Metastatic Lung Carcinoma in the Adrenal Gland (tissue), 1 donor: ENCODE measurements around a stretch of chr11.

DNA sequence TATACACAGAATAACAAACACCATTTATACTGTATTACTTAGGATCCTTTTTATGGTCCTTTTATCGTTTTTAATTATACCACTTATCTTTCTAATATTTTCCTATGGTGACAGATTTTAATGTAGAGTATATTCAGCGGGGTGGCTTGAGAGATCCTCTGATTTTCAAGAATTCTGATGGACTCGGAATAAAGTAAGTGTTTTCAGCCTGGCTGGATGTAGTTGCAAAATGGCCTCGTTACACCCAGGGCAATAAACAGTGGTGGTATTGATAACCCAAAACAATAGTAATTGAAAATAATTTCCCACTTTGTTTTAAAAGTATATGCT is 62.1 kb downstream of the KDM2A start:
- PRO-cap: no peak

- PRO-cap: unidirectional peak, minus-strand start at chr11:67267631
These were observed 1.1 kb downstream of the GRK2 start for GRCh38 chr11:67267217-67268002.

GRCh38 chr11:67286686-67287381 is 2.3 kb upstream of the ANKRD13D start:
- PRO-cap: no peak

GRCh38 chr11:67303662-67304450 is 526 bp downstream of the SSH3 start:
- PRO-cap: no peak

GRCh38 chr11:67356736-67357839 is 3.7 kb upstream of the POLD4 start:
- PRO-cap: unidirectional peak, minus-strand start at chr11:67356940; unidirectional peak, minus-strand start at chr11:67356976; unidirectional peak, minus-strand start at chr11:67357420

- PRO-cap: no peak
These were observed 6.6 kb downstream of the CLCF1 start for GRCh38 chr11:67366553-67367371.

- PRO-cap: no peak
These were observed 2.3 kb downstream of the PTPRCAP start for GRCh38 chr11:67434953-67435795.

- PRO-cap: no peak
These were observed 543 bp downstream of the CORO1B start for GRCh38 chr11:67442737-67443128.

GRCh38 chr11:67491682-67492486 is 9.1 kb downstream of the AIP start:
- PRO-cap: no peak

DNA sequence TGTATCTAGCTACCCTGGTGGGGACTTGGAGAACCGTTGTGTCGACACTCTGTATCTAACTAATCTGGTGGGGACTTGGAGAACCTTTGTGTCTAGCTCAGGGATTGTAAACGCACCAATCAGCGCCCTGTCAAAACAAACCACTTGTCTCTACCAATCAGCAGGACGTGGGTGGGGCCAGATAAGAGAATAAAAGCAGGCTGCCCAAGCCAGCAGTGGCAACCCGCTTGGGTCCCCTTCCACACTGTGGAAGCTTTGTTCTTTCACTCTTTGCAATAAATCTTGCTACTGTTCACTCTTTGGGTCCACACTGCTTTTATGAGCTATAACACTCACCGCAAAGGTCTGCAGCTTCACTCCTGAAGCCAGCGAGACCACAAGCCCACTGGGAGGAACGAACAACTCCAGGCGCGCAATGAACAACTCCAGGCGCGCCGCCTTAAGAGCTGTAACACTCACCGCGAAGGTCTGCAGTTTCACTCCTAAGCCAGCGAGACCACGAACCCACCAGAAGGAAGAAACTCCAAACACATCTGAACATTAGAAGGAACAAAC is 9.9 kb downstream of the NUDT8 start:
- PRO-cap: no peak

DNA sequence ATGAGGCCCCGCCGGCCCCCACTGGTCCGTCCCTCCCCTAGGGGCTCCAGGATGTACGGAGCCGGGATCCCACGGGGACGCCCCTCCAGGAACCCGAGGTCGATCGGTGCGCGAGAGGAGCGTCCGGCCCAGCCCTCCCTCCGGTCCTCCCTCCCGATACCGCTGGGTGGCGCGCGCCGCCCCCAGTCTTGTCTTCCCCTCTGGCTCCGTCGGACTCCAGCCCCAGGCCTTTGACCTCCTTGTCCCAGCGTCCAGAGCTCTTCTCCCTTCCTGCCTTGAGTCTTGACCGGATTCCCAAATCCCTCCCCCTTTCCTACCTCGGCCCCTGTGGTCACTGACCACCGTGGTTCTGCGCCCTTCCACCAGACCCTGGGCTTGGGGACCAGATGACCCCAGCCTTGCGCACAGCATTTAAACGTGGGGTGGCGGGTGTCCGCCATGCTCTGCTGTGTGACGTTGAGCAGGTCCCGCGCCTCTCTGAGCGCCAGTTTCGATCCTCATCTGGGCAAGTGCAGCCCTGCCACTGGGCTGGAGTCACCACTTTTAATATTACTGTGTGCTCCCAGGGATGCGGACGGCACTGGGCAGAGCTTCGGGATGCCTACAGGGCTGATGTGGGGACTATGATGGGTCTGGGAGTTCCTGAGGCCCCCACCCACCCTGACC is 1.0 kb upstream of the NUDT8 start:
- PRO-cap: no peak

DNA sequence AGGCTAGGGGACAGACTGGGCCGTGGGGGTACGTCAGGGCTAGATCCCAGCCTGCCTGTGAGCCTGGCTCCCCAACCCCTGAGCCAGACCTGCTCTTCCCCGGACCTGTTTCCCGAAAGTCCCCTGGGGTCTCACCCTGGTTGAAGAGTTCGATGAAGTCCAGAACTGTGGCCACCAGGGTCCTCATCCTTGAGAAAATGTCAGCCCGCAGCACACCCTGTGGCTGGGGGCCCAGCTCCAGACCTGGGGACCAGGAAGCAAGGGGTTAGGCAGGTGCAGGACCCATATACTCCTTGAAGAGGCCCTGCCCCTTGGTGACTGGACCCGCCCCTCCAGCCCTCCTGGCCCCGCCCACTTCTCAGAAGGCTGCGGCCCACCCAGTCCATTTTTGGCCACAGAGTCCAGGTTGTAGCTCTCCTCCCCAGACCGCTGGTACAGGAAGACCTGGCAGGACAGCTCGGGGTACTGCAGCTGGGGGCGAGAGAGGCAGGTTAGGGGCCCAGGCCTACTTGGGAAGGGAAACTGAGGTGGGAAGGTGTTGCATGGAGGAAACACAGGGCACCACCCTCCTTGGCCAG is 5.4 kb upstream of the TBX10 start:
- PRO-cap: no peak

DNA sequence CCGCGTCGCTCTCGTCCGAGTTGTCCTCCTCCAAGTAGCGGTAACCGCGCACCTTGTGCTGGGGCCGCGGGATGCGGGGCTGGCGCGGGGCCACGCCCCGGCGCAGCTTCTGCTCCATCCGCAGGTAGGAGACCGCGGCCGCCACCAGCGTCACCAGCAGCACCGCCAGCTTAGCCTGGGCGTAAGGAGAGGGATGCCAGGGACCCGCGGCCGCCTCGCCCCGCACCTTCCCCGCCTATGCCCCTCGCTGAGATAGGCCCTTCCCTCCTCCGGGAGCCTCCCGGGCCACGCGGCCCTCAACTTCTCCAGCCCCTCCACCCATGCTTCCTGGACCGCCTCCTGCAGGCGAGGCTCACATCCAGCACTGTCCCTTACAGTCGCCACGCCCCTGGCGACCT is 12.2 kb downstream of the UNC93B1 start:
- PRO-cap: no peak

DNA sequence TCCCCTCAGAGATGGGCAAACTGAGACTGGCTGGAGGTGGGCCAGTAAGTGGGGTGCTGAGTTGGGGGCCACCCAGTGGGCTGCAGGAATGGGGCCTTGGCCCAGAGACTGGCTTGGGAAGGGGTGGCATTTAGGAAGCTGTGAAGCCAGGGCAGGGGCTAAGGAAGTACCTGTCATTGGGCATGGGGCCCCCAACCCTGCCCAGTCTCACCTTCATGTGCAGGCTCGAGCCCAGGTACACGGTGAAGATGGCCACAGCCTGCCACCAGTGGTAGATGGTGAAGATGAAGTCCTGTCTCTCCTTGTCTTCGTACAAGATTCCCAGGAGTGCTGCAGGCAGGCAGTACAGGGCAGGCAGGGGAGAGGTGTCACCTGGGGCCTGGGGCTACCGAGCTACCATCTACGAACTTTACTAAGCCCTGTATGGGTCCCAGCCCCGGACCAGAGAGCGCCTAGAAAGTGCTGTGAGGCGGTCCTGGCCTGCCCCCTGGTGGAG is 10.4 kb downstream of the UNC93B1 start:
- PRO-cap: no peak

GRCh38 chr11:68008389-68009460 is 1.4 kb upstream of the ALDH3B1 start:
- PRO-cap: bidirectional peak, plus-strand start at chr11:68008563, minus-strand start at chr11:68008510

DNA sequence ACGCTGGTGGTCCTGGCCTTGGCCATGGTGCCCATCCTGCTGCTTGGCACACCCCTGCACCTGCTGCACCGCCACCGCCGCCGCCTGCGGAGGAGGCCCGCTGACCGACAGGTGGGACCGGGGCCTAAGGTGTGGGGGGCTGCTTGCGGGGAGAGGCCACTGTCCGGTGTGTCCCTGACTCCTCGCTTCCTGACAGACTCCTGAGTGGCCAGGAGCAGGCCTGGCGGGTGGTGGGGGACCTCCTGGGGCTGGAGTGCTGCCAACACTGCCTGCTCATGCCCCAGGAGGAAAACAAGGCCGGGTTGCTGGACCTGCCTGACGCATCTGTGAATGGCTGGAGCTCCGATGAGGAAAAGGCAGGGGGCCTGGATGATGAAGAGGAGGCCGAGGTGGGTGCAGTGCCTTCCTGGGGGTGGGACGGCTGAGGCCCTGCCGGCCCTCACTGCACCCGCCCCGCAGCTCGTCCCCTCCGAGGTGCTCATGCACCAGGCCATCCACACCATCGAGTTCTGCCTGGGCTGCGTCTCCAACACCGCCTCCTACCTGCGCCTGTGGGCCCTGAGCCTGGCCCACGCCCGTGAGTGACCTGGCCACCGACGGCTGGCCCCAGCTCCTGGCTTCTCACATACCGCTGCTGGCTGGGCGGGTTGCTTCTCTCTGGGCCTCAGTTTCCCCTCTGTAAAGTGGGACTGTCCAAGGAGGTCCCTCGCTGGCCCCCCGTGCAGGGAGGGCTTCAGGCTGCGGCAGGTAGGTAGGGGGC is 11.0 kb downstream of the TCIRG1 start:
- PRO-cap: no peak

DNA sequence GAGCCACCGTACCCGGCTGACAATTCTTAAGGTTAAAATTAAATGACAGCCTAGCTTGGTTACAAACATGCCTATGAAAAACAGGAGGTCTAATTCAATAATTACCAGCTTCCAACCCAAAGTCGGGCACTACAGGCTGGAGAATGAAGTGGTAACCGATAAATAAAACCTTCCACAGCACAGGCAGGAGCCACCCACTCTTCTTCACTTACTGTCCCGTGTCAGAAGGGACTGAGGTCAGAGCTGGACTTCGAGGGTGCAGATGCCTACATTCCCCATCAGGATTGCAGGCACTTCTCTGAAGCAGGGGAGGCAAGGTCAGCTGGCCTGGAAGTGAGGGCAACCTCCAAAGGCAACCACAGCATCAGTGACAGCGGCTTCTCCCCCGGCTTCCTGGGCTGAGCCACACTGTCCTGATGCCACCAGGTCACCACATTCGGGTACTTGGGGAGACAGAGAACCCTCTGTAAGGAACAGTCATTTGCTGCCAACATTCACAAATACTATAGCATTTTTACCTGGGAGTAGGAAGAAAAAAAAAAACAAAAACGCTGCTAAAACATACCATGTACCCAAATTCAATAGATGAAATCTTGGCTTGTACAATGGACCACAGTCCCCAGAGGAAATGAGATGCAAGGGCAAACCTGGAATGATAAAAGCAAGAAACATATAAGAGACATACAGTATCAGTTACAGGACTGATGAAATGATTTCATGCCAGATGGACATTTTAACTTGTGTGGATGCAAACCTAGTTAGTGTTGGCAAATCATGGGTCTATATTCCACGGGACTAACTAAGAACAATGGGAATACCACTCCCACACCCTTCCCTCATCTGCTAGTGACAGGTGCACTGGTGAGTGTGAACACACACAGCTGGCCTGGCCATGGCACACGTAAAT is 22.8 kb downstream of the TCIRG1 start:
- PRO-cap: no peak

GRCh38 chr11:68120030-68120467 is 1.1 kb downstream of the CHKA start:
- PRO-cap: no peak

DNA sequence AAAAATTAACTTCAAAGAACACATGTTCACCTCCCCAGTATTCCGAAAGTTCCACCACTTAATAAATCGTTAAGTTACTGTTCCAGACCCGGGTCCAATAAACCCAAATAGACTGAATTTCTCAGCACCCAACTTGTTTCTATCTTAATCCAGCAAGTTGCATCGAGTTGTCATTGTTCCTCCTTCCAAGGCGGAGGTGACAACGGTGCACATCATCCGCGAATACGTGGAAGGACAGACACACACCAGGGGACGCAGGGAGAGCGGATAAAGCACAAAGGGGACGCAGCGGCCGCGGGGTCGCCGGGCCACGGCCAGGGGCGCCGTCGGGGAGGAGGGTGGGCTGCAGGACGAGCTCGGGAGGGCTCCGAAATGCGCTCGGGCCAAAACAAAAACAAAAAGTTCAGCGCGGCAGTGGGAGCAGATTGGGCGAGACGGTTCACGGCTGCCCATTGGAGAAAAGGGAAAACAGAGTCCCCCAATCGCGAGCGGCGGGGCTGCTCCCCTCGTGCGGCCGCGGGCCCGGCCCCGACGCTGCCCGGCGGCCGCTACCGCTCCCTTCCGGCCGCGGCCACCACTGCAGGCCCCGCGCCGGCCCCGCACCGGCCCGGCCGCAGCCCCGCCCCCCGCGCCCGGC is 624 bp downstream of the KMT5B start:
- PRO-cap: bidirectional peak, plus-strand start at position 509 of the sequence, minus-strand start at position 396 of the sequence

DNA sequence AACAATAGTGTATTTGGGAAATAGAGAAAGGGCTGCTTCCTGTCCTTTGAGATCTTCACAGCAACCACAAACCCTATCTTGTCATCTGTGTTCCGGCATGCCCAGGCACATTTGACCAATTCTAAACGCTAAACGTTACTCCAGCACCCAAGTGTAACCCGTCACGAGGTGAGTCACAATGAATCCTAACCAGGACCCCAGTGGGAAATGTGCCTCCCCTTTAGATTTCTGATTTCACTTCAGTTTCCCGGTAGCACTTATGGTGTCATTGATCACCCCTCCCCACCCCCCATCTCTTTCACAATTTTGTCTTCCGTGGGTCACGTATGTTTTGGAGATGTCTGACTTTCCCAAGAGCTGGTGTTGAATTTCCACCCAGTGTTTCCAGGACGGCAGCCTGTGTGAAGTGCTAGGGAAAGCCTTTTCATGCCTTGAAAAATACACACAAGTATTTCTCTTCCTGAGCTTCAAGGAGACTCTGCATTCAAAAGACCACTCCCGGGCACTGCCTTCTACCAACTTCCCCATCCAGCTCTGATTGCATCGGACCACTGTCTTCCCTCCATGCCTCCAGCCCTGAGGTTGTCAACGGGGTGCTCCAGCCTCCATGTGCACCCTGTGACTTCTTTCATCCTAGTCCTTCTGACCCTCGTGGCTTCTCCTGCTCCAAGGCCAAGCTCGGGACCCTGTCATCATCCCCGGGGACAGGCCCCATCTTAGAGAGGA is 10.6 kb upstream of the C11orf24 start:
- PRO-cap: no peak